Right ventricle myocardium (tissue), 1 donor: ENCODE data around the gene AQP9.

- PRO-cap, 2 experiments = no peak in any of the 2 experiments
These were observed 30.9 kb downstream of the TCF12 start for GRCh38 chr15:56949249-56949834.

GRCh38 chr15:56968920-56969887 lies 50.8 kb downstream of the TCF12 start:
- PRO-cap, 2 experiments = no peak in any of the 2 experiments

DNA sequence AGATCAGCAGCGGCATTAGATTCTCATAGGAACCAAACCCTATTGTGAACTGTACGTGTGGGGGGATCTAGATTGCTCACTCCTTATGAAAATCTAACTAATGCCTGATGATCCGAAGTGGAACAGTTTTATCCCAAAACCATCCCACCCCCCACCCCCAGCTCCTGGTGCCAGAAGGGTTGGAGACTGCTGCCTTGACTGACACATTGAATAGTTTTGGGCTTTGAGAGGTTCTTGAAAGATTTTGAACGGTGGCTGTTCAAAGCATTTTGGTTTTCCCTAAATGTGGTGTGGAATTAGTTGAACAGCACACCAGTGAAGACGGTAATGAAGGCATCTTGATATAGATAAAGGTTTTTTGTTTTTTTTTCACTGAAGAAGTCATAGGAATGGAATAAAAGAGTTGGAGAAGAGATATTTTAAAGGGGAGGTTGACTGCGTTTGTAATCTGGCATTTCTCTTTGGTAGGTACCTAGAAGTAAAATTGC lies 117.5 kb downstream of the TCF12 start:
- PRO-cap, 2 experiments = no peak in any of the 2 experiments

GRCh38 chr15:57114069-57114549 lies 195.7 kb downstream of the TCF12 start:
- PRO-cap, 2 experiments = no peak in any of the 2 experiments

GRCh38 chr15:57184940-57185785 lies 191.1 kb upstream of the CGNL1 start:
- PRO-cap, 2 experiments = no peak in any of the 2 experiments

DNA sequence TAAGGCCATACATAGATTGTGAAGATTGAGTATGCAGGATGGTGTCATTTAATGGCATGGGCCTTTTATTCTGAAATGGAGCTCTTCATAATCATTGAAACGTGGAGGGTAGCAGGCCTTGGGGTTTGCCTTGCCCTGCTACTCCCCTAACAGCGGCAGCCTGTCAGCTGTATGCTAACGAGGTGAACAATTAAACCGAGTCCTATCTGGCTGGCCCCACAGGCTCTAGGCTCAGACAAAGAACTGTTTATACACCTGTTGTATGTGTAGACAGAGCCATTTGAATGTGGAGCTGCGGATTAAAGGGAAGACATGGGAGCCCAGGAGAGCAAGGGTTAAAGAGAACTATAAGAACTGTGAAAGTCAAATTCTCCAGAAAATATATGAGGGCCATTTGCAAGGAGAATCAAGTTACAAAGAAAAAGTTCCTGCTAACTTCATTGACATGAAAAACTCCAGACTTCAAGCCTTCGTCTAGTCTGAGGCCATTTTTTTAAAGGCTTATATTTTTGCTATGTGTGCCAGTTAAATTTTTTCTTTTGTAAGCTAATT lies 116.7 kb upstream of the CGNL1 start:
- PRO-cap, 2 experiments = no peak in any of the 2 experiments

DNA sequence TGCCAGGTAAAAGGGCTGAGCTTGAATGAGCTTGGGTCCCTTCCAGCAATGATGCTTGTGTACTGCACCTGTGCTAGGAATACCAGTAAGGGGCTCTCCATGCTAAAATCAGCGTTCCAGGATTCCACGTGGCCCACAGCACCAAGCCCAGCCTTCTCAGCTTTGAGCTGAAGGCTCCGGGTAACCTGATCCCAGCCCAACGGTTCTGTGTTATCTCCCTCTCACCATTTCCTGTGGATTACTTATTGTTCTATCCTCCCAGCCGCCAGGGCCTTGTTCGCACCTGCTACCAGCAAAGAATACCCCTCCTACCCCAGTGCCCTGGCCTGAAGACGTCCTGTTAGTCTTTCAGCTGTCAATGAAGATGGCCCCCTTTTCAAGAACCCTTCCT lies 54.2 kb upstream of the CGNL1 start:
- PRO-cap, 2 experiments = no peak in any of the 2 experiments

- PRO-cap, 2 experiments = no peak in any of the 2 experiments
These were observed 51.9 kb upstream of the CGNL1 start for GRCh38 chr15:57324364-57324916.

DNA sequence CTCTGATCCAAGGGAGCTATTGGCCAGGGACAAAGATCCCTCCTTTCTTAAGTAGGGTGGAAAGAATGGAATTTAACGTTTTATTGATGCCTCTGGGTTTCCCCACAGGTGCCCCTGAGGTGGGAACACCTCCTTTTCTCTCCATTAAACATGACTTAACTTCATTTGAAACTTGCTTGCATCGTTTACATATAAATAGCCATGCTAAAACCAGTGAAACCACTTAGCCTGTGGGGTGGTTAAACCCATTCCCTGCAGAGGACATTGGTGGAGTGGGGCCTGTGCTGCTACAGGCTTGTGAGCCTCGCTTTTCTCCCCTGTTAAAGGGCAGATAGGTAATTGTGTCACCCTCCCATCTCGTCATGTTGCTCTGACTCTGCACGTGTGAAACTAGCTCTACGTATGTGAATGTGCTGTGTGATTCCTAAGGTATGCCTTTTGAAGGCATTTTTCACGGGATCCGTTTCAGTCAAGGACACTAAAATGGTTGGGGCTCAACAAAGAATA lies 9.7 kb downstream of the CGNL1 start:
- PRO-cap, 2 experiments = no peak in any of the 2 experiments

GRCh38 chr15:57388214-57388895 lies 12.1 kb downstream of the CGNL1 start:
- PRO-cap, 2 experiments = no peak in any of the 2 experiments

DNA sequence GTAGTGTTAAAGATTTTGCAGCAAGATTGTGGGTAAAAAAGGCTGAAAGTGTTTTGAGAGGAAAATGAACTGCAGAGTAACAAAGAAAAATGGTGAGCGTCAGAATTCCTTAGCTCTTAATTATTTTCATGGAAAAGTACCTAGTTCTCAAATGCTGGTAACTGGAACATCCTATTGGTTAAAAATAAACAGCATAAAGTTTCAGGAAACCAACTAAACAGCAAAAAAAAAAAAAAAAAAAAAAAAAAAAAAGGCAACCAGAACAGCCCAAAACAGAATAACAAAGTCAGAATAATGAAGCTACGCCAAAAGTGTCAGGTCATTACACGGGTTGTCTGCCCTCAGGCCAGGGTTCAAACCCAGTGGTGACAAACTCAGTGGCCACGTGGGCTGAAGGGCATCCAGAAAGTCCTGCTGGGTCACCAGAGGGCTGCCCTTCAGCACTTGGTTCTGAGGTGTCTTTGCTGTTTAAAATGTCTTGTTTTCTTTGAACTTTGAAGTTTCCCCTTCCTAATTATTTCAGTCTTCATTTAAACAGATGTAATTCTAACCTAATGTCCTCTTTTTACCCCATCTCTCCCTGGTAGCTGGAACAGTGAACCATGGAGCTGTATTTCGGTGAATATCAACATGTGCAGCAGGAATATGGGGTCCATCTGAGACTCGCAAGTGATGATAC lies 61.2 kb downstream of the CGNL1 start:
- PRO-cap, 2 experiments = no peak in any of the 2 experiments

GRCh38 chr15:57469052-57469600 lies 92.8 kb downstream of the CGNL1 start:
- PRO-cap, 2 experiments = no peak in any of the 2 experiments

GRCh38 chr15:57501825-57502553 lies 89.7 kb upstream of the MYZAP start:
- PRO-cap, 2 experiments = no peak in any of the 2 experiments

DNA sequence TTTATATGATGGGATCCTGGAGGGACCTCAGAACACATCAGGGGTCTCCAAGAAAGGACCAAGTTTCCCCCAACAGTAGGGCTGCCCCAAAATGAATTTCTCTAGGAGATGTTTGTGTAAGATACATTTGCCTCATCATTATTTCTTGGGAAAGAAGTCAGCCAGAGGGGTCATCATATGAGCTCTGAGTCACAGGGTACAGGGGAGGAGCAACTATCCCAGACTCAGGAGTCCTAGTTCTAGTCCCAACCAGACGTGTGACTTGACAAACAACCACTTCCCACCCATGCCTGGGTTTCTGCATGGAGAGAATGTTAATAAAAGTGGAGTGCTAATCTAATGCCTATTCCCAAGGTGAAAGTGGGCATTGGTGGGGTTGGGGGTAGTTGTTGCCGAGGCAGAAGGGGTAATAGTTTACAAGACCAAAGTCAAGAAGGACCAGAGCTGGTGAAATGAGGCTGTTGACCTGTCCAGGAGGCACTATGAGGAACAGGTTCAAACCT lies 144.1 kb downstream of the ALDH1A2 start:
- PRO-cap, 2 experiments = no peak in any of the 2 experiments

DNA sequence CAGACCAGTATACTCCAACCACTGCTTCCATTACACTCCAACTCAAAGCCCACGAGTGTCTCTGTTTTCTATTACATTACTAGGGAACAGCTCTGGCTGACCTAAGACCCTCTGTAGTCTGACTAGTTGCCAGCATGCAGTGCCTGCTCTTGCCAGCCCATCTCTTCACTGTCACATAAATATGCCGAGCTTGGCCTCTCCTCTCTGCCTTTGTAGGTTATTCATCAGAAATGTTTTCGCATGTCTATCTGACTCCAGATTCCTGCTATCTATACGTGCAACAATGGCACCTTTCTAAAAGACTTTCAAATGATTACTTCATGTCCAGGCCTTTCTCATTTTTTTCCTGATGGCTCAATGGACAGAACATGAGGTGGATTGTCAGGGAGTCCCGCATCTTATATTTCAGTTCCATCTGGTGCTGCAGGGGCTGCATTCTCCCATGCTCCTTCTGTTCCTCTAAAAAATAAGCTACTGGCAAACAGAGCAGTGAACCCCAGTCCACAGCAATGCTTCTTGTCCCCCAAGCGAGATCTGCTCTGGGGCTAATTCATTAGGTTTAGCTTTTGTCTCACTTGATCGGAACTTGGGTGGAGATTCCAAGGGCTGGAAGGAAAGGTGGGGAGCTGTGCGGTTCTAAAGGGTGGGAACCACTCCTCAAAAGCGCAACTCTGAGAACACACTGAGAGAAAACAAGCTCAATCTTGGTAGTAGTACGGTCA lies 113.1 kb downstream of the ALDH1A2 start:
- PRO-cap, 2 experiments = no peak in any of the 2 experiments

DNA sequence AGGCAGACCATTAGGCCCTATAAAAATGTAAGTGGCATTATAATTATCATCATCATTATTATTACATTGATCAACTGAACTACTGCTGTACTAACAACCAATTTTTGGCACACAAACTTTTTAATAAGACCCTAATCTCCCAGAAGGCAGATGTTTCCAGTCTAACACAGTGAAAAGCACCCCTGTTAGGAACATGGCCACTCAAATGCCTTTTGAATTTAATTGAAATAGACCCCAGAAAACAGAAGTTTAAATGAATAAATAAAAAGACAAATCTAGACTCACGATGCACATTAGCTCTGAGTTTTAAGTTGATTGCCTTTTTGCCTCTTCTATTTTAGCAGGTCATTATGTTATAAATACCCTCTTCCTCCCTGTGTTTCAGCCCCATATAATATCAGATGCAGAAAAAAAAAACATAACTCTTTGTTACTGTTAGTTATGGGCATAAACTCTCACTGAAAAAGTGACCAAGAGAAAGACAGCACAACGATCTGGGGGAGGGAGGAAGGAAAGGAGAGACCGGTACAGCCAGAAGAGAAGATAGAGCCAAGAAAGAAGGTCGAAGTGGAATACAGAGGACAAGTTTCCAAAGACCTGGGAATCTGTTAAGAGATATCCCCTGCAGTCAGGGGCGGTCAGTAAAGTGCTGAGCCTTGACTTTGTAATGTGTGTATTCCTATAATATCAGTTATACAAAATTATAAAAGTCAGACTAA lies 3.5 kb downstream of the ALDH1A2 start:
- PRO-cap, 2 experiments = no peak in any of the 2 experiments

GRCh38 chr15:58138014-58138736 lies at the start of gene AQP9:
AQP9 (plus strand) TSS chr15:58138381.
- PRO-cap, 2 experiments = no peak in any of the 2 experiments

DNA sequence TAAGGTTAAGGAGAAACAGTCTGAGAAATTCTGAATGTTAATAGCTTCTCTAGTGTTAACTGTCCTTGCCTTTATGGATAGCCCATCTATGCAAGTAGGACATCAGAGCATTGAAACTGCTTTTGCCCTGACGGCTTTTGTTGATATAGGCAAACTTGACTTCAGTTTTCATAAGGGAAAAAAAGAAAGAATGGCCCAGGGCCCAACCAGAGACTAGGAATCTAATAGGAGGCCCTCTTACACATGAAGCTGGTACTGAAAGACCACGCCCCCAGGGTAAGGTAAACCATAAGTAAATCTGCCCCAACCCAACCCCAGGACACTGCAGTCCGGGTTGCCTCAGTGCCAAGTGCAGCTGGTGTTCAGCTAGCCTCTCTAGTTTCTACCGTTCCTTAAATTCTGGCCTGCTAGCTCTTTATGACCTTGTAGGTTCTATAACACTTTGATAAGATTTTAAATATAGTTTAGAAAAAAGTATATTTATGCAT lies 136.7 kb downstream of the AQP9 start:
- PRO-cap, 2 experiments = no peak in any of the 2 experiments

DNA sequence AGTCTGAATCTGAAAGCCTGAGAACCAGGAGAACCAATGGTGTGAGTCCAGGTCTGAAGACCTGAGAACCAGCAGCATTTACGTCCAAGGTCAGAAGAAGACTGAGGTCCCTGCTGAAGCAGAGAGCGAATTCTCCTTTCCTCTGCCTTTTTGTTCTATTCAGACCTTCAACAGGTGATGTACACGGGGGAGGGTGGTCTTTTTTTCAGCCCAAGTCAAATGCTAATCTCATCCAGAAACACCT lies 144.7 kb downstream of the AQP9 start:
- PRO-cap, 2 experiments = no peak in any of the 2 experiments

GRCh38 chr15:58297523-58297959 lies 134.2 kb upstream of the LIPC start:
- PRO-cap, 2 experiments = no peak in any of the 2 experiments